Breast epithelium (tissue), 2 donors: ENCODE measurements around the genes TES and ST7.

GRCh38 chr7:115229190-115230000, 307.5 kb downstream of the MDFIC start:
- PRO-cap: no peak
- RAMPAGE, long total RNA, 2 experiments: no peak in any of the 2 experiments

- PRO-cap: bidirectional peak, plus-strand start at chr7:116210549, minus-strand start at chr7:116210411
- RAMPAGE, long total RNA, 2 experiments: start-site peak on the plus strand in 2 of 2 experiments, at chr7:116210533-116210676 at its widest, 365 to 1,602 reads per replicate
Measured at GRCh38 chr7:116210241-116210817, at the start of gene TES. TES (plus strand) TSS chr7:116210539.

DNA sequence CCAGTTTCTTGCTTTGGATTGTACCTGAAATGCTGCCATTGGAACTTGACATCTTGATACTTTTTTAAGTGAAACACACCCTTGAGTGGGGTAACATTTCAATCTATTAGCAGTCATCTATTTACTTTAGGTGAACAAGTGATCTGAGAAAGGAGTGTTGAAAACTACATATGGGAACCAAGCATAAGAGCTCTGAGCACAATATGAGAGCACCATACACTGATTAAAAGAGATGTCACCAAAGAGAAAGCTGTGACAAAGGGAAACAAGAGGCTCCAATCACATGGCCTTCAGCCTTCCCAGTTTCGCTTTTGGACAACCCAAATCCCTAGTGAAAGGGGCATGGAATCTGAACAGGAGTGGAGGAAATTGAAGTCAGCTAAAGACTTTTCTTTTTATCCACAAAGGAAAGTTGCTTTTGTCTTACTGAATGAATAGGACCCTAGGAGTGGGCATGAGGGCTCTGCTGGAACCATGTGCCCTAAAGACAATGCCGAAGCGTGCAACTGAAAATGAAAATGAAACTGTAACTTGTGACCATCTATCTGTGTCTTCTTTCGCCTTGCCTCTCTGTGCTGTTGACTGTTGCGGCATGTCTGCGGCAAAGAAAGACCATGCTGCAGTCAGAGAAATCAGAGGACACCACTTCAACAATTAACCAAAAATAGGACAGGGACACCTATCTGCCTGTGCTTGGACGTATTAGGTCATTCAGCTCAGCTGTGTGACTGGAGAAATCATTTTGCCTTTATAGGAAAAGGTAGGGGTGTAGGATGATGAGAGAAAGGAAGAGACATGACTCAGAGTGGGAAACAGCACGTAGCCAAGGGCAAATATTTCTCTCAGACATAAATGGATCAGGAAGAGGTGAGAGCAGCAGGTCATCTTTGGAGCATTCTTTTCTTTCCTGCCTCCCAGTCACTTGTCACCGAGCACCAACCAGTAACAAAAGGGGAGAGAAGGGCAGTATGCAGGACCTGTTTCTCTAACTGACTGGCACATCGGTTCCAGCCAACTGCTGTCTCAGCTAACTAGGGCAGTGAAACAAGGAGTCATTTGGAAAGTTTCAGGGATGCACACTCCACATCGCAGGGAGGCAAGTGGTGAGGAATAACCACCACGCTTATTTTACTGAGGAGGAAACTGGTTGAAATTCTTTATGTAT, 12.2 kb downstream of the CAV2 start:
- PRO-cap: bidirectional peak, plus-strand start at position 1,055 of the sequence, minus-strand start at position 1,017 of the sequence
- RAMPAGE, long total RNA, 2 experiments: no peak in any of the 2 experiments

GRCh38 chr7:116630780-116631304, 41.2 kb upstream of the MET start:
- PRO-cap: no peak
- RAMPAGE, long total RNA, 2 experiments: no peak in any of the 2 experiments

GRCh38 chr7:116686739-116687507, 14.9 kb downstream of the MET start:
- PRO-cap: no peak
- RAMPAGE, long total RNA, 2 experiments: no peak in any of the 2 experiments

GRCh38 chr7:116843381-116843805, 19.0 kb upstream of the CAPZA2 start:
- PRO-cap: no peak
- RAMPAGE, long total RNA, 2 experiments: no peak in any of the 2 experiments

DNA sequence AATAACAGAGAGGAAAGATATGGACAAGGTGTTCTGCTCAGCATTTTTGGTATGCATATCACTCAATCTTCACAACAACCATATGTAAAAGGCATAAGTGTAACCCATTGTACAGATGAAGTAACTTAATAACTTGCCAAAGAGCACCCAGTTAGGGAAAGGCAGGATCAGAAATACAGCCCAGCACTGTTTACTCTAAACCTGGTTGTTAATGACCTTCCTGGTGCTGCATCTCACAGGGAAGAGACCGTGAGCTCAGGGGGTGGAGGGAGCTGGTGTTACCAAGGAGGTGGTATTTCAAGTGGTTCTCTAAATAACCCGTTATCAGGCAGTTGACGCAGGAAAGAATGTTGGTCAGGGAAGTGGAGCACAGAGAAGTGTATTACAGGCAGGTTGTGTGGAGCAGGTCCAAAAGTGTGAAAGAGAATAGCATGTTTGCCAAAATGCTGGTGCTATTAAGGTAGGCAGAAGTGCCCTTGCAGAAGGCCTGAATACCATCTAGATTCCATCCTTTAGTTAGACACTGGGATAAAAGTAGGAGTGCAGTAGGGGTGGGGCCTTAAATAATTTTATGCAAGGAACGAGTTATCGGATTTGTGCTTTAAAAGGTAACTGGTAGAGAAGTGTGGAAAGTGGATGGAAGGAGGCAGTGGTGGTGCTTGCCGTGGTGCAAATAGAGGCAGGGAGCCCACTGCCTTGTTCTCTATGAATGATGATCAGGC, 4.3 kb upstream of the ST7 start:
- PRO-cap: no peak
- RAMPAGE, long total RNA, 2 experiments: no peak in any of the 2 experiments

- PRO-cap: unidirectional peak, plus-strand start at chr7:116953350; bidirectional peak, plus-strand start at chr7:116953508, minus-strand start at chr7:116953432
- RAMPAGE, long total RNA, 2 experiments: no peak in any of the 2 experiments
Measured at GRCh38 chr7:116952697-116953577, at the start of gene ST7. ST7 (plus strand) TSS chr7:116953501.

- PRO-cap: no peak
- RAMPAGE, long total RNA, 2 experiments: no peak in any of the 2 experiments
Measured at GRCh38 chr7:116971913-116972319, 18.6 kb downstream of the ST7 start.

DNA sequence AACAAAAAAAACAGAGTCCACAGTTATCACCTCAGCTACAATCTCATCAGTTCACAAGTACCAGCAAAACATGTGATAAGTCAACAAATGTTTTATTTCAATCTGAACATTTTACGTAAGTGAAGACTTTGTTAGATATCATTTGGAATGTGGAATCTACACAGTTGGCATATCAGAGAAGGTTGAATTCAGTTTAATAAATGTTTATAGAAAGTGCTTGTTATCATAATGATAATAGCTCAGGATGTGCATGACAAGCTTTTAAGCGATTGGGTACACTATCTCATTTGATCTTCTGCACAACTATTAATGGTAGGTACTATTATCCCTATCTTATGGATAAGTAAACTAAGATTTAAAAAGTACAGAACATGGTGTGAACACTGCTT, 52.3 kb downstream of the CFTR start:
- PRO-cap: no peak
- RAMPAGE, long total RNA, 2 experiments: no peak in any of the 2 experiments

- PRO-cap: no peak
- RAMPAGE, long total RNA, 2 experiments: no peak in any of the 2 experiments
Measured at GRCh38 chr7:117672637-117674058, 193.3 kb downstream of the CFTR start.

GRCh38 chr7:117999739-118000068, 126.5 kb upstream of the CTTNBP2 start:
- PRO-cap: no peak
- RAMPAGE, long total RNA, 2 experiments: no peak in any of the 2 experiments

GRCh38 chr7:119894909-119895523, 378.0 kb upstream of the KCND2 start:
- PRO-cap: no peak
- RAMPAGE, long total RNA, 2 experiments: no peak in any of the 2 experiments

DNA sequence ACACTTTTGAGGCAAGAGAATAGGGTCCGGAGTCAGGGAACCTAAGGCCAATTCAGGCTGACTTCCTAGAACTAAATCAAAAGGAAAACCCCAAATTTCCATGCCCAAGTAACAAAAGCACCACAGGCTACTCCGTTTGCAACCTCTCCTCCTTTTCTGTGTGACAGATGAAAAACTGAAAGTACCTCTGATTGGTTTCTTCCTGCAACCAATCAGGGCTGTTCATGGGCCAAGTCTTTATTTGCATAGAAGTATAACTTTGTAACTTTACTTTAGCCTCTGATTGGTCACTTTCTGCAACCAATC, 239.9 kb upstream of the KCND2 start:
- PRO-cap: no peak
- RAMPAGE, long total RNA, 2 experiments: no peak in any of the 2 experiments

- PRO-cap: no peak
- RAMPAGE, long total RNA, 2 experiments: no peak in any of the 2 experiments
Measured at GRCh38 chr7:120987501-120988170, 875 bp upstream of the CPED1 start.

DNA sequence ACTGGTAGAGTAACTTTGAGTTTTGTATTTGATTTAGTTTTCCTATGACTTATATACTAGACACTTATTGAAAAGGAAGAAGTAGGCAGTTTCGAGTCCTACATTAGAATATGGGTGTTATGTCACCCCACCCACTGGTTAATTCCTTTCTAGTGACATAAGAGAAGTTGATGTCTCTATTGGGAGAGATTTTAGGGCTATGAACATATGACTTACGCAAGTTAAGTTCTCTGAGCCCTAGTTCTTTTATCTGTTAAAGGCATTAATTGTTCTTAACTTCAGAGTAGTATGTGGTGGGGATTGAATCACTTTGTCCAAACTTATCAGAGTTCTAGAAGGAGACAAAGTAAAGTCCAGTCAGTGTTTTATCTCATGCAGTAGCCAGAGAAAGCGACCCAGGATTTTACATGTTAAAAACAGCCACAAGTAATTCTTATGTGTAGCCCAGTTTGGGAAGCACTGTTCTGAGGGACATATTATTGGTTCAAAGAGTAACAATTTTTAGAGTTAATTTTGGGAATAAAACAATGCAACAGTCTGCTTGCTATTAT, 30.6 kb downstream of the CPED1 start:
- PRO-cap: no peak
- RAMPAGE, long total RNA, 2 experiments: no peak in any of the 2 experiments

DNA sequence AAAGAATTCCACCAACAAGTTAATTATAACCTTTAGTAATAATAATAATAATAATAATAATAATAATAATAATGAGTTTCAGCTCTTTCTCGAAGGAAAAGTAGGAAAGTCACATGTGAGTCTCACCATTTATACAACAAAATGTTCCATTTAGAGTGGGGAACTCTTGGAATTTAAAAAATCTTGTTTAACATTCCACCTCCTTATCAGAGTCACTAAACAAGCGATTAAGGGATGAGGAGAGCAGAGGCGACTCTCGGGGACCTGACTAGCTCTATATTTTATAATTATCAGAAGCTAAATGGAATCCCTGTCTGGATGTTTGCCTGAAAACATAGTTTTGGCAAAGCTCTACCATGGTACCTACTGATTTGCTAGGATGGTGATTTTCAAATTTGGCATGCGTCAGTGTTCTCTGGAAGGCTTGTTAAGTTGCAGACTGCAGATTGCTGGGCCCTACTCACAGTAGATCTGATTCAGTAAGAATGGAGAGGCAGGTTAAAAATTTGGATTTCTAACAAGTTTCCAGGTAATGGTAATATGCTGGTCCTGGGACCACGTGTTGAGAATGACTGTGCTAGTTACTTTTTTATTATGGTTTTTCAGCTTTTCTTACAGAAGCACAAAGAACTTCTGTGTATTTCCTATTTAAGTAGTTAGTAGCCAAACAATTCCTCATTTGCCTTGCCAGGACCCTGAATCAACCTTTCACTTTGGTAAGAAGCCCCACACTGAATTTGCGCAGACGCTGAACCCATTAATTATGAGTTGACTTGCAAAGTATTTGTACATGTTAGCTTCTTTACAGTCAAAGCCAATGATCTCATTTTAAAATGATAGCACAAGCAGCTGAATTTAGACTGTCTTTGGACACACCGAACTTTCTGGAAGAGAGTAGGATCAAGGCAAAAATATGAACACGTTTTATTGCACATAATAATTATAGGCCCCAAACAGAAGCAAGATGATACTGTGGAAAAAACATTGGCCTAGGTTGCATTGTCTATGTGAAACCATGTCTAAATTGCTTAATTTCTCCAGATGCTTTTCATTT, 39.5 kb downstream of the CPED1 start:
- PRO-cap: no peak
- RAMPAGE, long total RNA, 2 experiments: no peak in any of the 2 experiments

DNA sequence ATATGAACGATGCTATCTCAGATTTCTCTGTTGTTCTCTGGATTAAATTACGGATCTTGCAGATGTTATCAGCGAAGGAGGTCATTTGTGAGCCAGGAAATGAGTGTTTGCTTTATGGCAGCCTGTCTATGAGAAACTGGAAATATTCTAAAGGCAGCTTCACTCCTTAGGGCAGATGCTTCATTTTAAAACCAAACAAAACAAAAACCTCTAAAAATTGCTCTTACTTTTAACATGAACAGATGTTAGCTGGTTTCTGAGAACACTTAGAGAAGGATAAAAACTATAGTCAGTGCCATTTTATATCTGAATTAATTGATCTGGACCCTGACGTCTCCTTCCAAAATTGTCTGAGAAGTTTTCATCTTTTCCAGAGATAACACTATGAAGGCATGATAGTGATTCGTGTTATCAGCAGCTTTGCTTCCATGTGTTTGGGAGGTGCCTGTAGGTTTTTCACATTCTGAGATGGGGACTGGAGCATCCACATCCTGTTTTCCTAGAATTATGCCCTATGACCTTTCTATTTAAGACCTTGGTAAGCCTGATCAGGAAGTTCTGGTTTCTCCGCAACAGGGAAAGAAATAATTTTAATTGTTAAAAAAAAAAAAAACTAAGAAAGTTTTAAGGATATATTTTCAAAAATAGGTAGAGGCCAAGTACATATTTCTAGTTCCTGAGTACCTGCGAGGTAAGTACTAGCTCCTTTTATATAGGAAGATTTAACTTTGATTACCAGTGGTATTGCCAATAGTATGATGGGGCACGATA, 53.2 kb downstream of the CPED1 start:
- PRO-cap: no peak
- RAMPAGE, long total RNA, 2 experiments: no peak in any of the 2 experiments

GRCh38 chr7:121394252-121395258, 1.6 kb downstream of the FAM3C start:
- PRO-cap: no peak
- RAMPAGE, long total RNA, 2 experiments: no peak in any of the 2 experiments

DNA sequence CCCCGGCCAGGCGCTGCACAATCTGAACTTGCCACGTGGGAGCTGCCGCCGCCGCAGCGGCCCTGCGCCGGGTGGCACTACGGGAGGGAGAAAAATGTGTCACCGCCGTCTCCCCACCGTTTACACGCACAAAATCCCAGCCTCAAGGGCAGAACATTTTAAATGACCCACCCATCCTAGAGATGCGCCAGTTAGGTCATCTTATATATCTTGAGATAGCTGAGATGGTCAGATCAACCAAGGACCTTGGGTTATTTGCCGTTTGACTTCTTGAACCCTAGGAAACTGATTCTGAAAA, 331 bp upstream of the FAM3C start:
- PRO-cap: bidirectional peak, plus-strand start at position 25 of the sequence, minus-strand start outside the sequence
- RAMPAGE, long total RNA, 2 experiments: no peak in any of the 2 experiments